Mesangial cell (primary cell): ENCODE measurements around the genes TMEM225B, CYP3A4 and CNPY4.

- RAMPAGE, long total RNA = no peak
Observed at GRCh38 chr7:99200911-99201553, 6.9 kb downstream of the KPNA7 start.

DNA sequence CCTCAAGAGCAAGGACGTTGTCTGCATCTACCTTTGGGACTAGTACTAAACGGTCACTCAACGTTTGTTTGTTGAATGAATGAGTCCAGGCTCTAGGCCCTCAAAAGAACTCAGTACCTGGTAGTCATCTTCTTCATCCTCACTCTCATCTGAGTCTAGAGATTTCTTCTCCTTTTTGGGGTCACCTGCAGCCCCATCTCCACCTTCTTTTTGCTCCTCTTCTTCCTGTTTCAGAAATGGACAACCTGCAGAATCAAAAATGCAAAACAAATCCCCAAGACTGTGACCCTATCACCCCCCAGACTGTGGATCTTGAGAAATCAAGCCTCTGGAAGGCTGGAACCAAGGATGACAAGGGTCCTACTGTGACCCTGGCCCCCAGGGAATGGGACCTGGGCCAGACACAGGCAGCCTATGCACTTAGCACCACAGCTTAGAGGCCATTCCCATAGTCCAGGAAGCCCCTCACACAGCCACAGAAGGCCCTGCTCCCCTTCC lies 5.1 kb downstream of the PDAP1 start:
- RAMPAGE, long total RNA = no peak

GRCh38 chr7:99406464-99407010 lies 1.9 kb downstream of the PDAP1 start:
- RAMPAGE, long total RNA = no peak

DNA sequence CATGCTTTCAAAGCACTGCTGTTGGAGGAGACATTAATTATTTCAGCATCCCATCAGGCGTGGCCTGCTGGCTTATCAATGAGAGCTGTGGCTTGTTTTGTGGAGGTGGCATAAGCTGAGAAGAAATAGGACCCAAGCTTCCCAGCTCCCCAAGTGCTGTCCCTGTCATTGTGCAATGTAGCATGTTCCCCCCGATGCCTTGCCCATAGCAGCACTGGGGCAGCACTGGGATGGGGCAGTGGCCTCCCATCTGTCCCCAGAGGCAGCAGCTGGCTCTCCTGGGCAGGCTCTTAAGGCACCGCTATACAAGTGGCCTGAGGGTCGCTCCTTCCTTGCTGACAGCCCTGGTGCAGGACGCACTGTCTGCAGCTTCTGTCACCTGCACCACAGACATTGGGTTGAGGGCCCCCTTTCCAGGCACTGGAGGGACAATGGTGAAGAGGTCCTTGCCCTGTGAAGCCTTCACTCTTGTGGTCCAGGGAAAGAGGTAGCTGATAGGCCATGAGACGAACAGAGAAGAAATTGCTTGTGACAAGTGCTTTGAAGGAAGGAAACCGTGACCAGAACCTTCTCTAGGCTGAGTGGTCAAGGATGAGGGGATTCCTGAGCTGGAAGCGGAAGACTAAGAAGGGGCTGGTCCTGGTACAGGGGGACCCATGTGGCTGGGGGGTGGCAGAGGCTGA lies 10.6 kb downstream of the CPSF4 start:
- RAMPAGE, long total RNA = no peak

- RAMPAGE, long total RNA = no peak
Observed at GRCh38 chr7:99560431-99560726, 1.9 kb downstream of the ZNF655 start.

GRCh38 chr7:99597944-99598520 lies at the start of gene TMEM225B:
Gene TMEM225B, plus strand, starts transcription at chr7:99598267.
- RAMPAGE, long total RNA = no peak

DNA sequence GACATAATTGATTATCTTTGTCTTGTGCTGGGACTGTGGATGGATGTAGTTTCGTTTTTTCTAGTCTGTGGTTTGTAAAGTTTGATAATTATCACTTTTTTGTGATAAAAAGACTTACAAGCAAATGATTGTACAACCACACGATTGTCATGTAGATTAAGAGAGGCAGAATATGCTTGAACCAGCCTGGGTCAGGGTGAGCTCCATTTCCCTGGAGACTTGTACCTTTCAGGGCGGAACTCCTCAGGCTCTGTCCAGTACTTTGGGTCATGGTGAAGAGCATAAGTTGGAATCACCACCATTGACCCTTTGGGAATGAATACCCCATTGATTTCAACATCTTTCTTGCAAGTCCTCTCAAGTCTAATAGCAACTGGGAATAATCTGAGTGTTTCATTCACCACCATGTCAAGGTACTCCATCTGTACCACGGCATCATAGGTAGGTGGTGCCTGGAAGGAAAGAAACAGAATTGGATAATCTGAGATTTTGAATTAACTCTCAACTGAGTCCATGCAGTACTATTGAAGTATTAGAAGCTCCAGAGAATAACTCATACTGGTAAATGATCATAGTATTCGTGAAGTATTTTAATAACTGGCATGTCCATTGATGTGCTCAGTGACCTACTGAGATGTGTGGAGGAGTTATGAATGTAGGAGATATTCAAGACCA lies 27.3 kb downstream of the CYP3A5 start:
- RAMPAGE, long total RNA = no peak

DNA sequence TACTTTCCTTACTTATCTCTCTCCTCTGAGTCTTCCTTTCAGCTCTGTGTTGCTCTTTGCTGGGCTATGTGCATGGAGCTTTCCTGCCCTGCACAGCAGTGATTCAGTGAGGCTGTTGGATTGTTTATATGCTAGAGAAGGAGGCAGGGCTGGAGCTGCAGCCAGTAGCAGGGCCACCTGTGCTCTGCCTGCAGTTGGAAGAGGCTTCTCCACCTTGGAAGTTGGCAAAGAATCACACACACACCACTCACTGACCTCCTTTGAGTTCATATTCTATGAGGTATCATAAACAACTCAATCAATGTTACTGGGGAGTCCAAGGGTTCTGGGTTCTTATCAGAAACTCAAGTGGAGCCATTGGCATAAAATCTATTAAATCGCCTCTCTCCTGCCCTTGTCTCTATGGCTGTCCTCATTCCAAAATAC lies at the start of gene CYP3A4:
CYP3A4 (minus strand) TSS at position 100 of the 426 bp plus-strand sequence.
- RAMPAGE, long total RNA = no peak

GRCh38 chr7:100070386-100070538 lies 11.3 kb downstream of the ZNF3 start:
- RAMPAGE, long total RNA = no peak

DNA sequence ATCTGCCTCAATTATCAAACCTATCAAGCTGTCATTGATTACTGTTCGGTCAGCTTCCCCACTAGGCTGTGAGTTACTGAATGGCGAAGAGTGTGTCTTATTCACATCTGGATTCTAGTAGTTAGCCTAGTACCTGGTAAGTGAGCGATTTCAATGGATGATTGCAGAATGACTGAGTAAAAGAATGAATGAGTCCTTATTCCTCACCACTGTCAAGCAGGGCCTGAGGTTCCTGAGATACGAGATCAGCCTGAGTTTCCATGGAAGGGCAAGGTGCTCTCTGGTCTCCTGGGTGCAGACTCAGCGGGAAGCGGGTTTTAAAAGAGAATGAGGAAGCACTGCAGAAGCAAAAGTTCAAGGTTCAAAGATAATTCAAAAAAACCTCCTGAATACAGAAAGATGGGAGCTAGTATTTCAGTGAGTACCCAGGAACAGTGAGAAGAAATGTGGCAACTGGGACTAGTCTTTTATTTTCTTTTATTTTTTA lies 4.4 kb downstream of the ZNF3 start:
- RAMPAGE, long total RNA = no peak

DNA sequence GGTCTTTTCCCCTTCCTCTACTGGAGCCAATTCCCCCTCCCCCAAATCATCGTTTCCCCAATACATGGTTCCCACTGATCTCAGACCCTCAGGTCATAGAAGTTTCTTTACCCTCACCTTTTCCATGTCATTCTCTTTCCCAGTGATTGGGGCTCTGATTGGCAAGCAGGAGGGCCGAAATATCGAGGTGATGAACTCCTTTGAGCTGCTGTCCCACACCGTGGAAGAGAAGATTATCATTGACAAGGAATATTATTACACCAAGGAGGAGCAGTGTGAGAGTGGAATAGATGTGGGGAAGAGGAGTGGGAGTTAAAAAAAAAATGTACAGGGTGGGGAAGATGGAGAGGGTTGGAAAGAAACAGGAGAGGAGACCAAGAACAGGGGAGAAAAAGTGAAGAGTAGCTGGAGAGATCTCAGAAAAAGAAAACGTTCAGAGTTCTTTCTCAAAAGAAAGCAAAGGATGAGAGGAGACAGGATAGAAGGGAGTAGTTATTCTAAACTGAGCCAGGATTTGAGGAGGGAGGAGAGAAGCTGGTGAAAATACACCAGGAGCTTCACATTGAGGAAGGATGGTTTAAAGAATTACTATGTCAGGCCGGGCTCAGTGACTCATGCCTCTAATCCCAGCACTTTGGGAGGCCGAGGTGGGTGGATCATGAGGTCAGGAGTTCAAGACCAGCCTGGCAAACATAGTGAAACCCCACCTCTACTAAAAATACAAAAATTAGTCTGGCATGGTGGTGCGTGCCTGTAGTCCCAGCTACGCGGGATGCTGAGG lies 893 bp downstream of the COPS6 start:
- RAMPAGE, long total RNA = no peak

DNA sequence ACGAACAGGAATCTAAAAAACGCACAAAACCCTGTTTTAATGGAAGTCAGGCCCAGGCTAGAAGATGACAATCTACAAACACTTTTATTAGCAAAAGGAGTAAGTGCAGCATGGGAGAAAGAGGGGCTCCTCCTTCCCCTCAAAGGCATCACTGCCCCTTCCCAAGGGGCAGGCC lies 3.8 kb downstream of the COPS6 start:
- RAMPAGE, long total RNA = no peak

DNA sequence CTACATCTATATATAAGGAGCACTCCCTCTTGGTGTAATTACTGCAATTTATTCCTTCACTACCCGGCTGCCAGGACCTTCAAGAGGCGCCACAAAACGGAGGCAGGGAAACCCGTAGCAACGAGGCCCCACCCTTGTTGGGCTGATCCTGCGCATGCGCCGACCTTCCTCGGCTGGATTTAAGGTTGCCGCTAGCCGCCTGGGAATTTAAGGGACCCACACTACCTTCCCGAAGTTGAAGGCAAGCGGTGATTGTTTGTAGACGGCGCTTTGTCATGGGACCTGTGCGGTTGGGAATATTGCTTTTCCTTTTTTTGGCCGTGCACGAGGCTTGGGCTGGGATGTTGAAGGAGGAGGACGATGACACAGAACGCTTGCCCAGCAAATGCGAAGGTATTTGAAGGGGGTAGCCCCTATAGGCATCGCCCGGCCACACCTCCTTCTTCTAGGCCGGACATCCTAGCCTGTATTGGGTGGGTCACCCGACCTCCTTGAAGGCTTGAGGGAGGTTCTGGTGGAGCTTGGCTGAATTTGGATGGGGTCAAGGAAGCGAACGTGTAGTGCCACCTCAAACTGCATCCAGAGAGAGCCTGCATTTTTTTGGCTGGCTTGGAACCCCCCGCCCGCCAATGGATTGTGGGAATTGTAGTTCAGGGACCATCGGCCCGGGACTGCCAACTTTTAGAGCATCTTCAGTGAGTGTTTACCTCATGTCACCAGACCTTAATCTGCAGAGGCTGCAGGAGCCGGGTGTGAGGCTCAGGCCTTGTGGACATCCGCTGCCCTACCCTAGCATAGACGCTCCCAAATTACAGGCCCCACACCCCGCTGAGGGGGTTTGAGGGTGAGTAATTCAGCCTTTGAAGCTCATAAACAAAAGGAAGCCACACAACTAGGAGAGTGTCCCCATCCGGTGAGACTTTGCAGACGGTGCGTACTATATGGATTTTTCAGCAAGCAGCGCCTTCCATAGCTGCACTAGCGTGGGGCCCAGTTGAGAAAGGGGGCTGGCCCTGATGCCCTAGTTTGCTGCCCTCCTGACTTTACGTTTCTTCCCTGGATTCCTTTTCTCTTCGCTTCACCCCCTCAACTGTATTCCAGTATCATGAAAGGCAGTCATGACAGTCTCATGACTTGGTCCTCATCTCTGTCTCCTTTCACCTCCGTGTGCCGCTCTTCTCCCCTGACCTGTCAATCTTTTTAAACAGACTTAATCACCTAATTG lies at the start of gene CNPY4:
CNPY4 (plus strand) TSS at position 165 of the 1,225 bp plus-strand sequence.
- RAMPAGE, long total RNA = start-site peak on the plus strand centred at position 192 of the sequence, 60 bp wide, 179 reads

GRCh38 chr7:100152993-100154280 lies 4.7 kb downstream of the LAMTOR4 start:
- RAMPAGE, long total RNA = no peak

DNA sequence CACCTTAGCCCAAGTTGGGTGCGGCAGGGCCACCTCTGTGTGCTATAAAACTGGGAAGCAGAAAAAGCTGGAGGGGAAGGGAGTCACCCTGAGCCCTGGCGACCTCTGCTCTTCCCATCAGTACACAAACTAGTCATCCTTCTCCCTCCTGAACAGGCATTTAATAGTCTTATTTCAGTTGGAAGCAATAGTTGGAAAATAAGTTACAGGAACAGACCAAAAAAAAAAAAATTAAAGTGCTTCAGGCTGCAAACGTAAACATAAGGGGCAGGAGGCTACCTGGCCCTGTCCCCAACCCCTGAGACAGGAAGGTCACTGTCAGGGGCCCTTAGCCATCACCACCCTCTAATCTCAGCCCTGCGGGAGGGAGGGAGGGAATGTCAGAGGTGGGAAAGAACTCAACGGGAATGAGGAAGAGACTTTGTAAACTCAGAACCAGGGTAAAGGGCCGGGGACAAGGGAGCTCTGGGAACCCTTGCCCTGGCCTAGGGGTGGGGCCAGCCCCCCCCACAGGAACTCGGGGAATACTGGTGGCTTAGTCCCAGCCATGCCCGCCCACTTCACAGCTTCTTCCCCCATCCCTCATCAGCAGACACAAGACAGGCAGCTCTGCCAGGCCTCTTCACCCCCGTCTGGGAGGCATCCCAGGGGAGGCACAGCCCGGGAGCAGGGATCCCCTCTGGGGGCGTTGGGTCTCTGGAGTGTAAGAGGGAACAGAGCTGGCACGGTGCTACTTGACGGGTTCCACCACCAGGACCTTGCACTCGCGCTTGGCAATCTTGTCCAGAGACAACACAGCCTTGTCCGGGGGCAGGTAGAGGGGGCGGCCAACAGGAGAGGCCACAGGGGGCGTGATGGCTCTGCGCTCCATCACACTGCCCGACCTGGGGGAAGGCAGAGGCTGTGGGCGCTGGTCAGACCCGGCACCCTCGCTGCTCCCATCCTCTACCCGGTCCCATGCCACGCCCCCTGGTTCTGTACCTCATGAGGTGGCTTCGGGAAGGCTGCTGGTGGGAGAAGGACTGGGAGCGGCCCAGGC lies 3.9 kb downstream of the TRAPPC14 start:
- RAMPAGE, long total RNA = no peak

GRCh38 chr7:100201390-100202243 lies 18.1 kb upstream of the PVRIG start:
- RAMPAGE, long total RNA = no peak

DNA sequence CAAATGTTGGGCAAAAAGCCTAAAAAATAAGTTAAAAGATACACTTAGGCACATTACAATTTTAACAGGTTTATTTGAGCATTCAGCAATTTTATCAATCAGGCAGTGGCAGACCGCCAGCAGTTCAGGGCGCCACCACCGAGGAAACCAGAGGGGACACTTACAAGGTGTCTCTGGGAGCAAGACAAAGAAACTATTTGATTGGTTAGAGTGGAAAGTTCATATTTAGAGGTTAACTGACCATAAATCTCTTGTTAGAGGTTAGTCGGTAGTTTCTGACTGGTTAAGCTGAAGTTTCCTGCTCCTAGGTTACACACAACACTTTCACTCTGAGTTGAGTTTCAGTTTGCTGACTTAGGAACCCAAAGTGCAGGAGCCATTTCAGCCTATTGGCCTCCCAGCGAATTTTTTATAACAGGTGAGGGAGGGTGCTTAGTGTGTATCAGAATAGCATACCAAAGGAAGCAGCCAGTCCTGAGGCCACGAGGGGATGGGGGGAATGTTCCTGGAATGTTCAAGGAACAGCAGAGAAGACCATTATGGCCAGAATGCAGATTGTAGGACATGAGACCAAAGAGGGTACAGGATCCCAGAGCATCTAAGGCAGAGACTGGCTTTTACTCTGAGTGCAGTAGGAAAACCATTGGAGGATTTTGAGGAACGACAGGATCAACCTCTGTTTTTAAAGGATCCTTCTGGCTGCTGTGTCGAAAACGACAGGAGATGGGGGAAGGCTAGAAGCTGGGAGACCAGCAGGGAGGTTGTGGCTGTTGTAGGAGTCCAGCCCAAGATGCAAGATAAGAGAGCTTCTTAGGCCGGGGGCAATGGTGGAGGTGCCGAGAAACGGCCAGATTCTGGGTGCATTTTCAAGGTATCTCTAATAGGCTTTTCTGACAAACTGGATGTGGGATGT lies 10.6 kb upstream of the PVRIG start:
- RAMPAGE, long total RNA = no peak

- RAMPAGE, long total RNA = no peak
Observed at GRCh38 chr7:100360018-100360871, 2.3 kb downstream of the PILRB start.

GRCh38 chr7:100370097-100371045 lies 2.9 kb upstream of the PILRA start:
- RAMPAGE, long total RNA = no peak

DNA sequence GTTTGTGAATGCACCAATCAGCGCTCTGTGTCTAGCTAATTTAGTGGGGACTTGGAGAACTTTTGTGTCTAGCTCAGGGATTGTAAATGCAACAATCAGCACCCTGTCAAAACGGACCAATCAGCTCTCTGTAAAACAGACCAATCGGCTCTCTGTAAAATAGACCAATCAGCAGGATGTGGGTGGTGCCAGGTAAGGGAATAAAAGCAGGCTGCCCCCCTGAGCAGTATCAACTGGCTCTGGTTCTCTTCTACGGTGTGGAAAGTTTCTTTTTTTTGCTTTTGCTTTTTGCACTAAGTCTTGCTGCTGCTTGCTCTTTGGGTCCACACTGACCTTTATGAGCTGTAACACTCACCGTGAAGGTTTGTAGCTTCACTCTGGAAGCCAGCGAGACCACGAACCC lies 9.2 kb downstream of the PILRA start:
- RAMPAGE, long total RNA = no peak